Placental epithelial cell (primary cell): Measurements from ENCODE around the genes CST9 and CST2.

DNA sequence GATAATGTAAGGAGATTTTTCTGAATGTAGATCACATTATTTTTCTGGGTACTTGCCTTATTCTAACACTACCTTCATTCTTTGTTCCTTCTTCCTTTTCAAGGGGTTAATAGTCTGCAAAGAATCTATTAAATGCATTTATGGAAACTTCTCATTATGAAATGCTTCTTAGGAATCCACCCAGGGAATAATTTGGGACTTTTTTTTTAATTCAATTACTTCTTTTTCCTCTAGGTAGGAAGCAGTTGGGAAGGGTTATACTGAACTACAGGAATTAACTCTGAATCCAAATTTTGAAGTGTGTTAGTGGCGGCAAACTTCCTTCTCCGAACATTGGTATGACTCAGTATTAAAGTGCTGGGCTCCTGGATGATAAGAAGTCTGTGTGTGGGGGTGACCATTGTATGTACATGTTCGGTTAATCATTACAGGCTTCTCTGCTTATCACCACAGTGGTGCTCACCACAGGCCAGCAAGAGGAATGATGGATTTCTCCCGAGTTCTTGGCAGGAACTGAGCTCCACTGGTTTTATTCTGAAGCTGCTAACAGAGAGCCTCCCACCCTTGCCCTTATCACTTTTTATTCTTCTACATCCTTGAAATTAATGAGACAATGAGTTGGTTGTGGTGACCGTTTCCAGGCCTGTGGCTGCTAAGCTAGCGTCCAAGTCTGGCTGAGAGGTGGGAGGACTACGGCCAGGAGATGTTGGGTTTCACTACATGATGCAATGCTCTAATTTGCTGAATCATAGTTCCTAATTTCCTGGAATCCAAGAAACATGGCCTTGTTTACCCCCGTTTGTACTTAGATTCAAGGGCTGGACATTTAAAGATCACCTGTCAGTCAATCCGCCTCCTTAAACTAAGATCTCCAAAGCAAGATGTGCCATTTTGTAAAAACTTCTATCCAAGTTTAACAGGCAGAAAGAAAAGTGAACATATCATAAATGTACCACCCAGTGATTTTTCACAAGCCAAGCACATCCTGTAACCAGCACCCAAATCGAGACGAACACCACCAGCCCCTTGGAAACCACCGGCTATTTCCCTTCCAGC is 172.7 kb downstream of the FOXA2 start:
- CAGE, long polyA plus RNA, result no peak

DNA sequence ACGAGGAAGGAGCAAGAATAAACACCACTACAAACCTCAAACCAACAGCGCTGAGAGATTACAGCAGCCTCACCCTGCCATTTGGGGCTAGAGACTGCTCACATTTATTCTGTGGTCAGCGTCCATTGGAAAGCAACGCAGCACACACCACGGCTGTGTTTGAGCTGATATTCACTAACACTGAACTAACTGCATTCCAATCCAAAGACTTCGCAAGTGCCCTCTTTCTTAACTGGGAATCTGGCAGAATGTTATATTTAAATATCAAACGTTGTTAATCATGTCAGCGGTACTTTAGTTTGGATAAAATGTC is 94.6 kb downstream of the FOXA2 start:
- CAGE, long polyA plus RNA, result no peak

- CAGE, long polyA plus RNA, result no peak
Observed at GRCh38 chr20:22513584-22513874, 70.8 kb downstream of the FOXA2 start.

DNA sequence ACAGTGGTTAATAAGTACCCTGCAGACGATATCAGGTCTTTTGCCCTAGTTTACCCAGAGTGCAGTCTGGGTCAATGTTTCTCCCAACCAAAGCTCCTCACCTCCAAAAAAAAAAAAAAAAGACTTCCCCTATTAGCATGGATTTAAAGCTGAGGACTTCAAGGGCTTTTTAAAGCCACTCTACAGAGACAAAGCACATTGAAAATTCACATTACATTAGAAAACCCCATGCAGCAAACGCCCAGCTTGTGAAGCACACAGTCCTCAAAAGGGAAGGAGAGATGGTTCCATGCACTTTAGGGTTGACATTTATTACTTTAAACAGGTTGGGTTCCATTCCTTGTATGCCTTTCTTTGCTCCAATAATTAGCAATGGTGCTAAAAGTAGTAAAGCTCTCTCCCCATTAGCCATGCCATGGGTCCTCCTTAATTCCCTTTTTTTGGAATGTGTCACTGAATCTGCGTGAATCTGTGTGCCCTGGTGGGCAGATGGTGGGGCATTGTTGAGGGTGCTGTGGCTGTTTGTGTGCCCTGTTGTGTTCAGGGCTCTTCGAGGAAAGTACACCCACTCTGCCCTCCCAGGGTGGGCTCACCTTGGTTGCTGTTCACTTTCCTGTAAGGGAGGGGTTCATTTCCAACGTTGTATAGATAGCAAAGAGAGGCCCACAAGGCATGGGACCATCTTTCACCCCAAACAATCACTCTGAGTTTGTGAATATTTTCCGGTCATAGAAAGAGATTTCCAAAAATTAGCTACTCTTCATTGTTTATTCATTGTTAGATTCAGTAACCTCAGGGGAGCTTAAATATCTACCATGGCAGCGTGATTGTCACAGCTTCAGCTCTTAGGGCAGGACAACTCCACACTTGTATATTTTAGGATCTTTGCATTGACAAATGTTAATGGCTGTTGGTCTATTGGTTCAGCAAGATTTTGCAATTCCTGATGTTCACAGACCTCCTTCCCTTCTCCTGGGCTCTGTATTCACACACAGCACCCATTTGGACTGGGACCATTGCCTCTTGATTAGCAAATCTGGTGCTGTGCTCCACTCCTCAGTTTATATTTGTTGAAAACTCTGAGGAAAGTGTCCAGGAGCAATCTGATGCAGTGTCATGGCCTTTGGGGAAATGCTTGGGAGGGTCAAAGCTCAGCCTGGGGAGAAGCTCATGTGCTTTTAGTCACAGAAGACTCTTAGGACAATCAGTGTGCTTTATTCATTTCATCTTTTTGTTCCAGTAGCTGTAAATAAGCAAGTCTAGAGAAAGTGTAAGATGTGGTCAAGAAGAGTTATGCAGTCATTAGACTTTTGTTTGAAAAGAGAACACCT is 20.6 kb downstream of the FOXA2 start:
- CAGE, long polyA plus RNA, result no peak

GRCh38 chr20:22584658-22585807 is 661 bp upstream of the FOXA2 start:
- CAGE, long polyA plus RNA, result no peak

- CAGE, long polyA plus RNA, result no peak
Observed at GRCh38 chr20:22586624-22586960, 2.2 kb upstream of the FOXA2 start.

DNA sequence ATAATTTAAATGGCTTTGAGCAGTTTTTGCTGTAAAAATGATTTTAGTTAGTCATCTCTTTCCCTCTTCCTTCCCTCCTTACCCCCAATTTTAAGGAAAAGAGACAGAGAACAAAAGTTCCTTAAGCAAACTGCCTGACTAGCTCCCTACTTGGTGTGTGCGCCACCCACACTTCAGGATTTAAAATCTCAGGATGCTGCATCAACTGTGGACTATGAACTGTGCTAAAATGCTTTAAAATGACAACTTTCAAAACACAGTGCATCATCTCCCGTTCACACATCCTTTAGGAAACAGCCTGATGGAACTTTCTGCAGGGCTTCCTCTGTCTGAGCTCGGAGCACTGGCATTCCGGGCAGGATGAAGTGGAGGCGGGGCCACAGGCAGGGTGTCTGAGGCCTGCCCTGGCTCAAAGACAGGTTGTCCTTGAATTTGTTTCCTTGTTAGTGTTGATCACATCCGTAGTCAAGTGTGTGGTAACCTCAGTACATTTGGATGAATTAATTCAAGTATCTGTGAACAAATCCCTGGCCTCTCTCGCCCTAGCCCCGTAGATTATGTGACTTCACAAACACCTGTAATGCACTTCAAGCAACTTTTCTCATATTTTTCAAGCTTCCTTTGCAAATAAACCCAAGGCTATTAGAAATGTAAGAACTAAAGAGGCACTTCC is 3.3 kb downstream of the CD93 start:
- CAGE, long polyA plus RNA, result no peak

DNA sequence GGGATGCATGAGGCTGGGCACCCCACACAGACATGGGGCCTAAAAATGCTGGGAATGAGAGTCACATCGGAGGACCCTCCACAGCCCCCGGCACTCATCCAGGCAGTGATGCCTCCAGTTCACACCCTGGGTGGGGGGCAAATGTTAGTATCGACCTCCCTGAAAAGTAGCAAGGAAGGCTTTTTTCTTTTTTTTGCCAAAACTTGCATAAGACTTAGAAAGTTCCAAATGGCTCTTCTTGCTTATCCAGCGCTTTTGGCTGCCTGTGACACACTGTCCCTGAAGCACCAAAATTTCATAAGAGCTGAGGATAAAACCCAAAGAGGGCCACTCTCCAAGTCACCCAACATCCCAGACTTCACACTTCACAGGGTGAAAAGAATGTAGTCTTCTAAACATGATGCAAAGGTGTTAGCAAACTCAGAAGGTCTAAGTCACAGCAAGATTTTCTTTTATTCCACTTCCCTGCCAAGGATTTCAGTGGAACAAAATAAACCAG is 44.4 kb upstream of the CD93 start:
- CAGE, long polyA plus RNA, result no peak

DNA sequence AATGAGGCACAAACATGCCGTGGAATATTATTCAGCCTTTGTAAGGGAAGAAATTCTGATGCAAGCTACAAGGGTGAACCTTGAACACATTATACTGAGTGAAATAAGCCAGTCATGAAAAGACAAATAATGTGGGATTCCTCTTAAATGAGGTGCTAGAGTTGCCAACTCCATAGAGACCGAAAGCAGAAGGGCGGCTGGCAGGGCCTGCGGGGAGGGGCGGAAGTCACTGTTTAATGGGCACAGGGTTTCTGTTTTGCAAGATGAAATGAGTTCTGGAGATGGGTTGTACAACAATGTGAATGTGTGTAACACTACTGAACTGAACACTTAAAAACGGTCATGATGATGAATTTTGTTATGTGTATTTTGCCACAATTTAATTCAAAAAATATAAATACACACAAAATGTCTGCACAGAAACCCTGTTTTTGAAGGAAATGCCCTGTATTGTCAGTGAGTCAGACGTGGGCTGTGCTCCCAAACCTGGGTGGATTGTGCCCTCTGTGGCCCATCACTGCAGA is 49.6 kb upstream of the CD93 start:
- CAGE, long polyA plus RNA, result no peak

DNA sequence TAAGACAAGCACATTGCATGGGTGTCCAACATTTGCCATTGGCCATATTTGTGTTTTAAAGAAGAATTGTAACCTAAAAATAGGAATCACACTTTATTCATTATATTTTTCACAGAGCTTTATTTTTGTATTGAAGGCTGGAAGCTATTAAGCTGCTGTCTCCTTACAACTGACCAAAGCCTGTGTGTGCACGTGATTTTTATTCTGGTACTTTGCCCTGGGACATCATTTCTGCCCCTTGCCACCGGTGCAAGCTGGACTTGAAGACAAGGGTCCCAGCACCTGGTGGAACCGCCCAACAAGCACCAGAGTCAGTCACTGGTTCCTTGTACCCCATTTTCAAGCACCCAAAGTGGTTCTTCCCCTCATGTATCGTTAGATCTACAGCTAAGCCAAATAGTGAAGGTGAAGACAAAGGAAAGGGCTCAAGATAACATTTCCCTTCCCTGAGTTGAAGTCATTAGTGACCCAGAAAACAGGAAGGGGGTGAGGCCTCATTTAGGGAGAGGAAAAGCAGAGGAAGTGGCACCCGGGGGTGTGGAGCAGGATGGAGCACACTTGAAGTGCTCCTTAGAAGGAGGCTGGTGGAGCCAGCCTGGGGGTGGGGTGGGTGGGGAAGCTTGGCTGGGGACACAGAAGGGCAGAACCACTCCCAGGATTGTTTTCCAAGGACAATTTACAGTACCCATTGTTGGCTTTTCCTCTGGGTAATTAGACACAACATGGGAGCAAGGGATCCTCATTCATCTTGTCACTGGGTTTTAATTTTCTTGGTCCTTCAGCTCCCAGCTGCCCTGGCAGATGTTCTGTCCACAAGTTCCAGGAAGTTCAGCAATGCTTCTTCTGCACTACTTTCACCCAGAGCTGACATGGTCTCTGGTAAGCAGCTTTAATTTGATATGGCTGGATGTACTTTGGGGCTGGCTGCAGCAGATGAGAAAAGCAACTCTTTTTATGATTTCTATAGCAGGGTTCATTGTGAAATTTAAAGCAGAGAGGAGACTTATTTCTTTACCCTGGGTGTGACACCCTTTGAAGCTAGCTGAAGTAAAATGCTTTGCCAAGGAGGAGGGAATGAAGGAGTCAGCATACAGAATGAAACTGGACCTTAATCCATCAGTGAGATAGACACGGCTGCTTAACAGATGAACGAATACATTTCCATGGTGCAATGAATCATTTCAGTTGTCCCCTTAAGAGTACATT is 73.3 kb upstream of the CD93 start:
- CAGE, long polyA plus RNA, result no peak

DNA sequence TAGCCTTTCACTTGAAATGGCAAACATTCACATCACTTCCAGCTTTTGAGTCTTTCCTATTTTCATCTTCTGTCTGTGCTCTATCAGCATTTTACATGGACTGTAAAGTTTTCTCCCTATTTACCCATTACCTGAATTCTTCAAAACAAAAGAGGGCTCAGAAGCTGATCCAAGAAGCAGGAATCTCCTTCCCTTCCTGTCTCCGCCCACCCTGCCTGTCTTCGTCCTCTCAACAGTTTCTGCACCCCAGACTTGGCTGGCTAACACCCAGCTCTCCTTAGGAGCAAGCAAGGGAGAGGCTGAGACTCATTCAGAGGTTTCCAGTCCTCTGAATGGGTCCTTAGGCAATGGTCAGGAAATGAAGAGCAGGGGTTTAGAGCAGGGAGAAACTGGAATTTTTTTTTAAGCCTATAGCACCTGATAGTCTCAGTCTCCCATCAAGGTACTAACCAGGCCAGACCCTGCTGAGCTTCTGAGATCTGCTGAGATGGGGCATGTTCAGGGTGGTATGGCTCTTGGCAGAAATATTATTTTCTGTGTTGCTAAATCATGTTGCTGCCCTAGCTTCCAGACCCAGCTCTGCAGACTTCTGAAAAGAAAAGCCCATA is 74.4 kb upstream of the CD93 start:
- CAGE, long polyA plus RNA, result no peak

GRCh38 chr20:23180274-23180901 is 94.3 kb upstream of the CD93 start:
- CAGE, long polyA plus RNA, result no peak

DNA sequence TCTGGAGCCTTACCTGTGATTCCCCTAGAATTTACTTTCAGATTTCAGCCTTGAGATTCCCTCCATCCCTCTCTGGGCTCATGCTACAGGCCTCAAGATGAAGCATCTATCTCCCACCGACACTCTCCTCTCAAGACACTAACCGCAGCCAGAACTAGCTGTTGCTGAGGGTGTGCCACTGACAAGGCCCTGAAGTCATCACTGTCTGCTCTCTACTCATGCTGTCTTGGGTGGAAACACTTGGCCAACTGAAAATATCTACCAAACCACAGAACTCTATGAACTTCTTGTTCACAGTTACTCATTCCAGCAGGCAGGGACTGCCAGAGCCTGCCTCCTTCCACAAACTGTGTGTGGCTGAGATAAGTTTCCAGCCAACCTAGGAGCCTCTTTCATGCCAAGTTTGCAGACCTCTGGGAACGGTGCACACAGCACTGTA is 45.6 kb upstream of the NXT1 start:
- CAGE, long polyA plus RNA, result no peak

- CAGE, long polyA plus RNA, result no peak
Observed at GRCh38 chr20:23364658-23365375, 2.8 kb downstream of the GZF1 start.

- CAGE, long polyA plus RNA, result no peak
Observed at GRCh38 chr20:23605748-23606258, at the start of gene CST9. CST9 (minus strand) TSS chr20:23605917.

GRCh38 chr20:23631692-23631891 is 6.2 kb downstream of the CST3 start:
- CAGE, long polyA plus RNA, result no peak

- CAGE, long polyA plus RNA, result no peak
Observed at GRCh38 chr20:23693092-23693724, 4.4 kb upstream of the CST4 start.

- CAGE, long polyA plus RNA, result no peak
Observed at GRCh38 chr20:23826641-23826840, at the start of gene CST2. CST2 (minus strand) TSS chr20:23826729.

DNA sequence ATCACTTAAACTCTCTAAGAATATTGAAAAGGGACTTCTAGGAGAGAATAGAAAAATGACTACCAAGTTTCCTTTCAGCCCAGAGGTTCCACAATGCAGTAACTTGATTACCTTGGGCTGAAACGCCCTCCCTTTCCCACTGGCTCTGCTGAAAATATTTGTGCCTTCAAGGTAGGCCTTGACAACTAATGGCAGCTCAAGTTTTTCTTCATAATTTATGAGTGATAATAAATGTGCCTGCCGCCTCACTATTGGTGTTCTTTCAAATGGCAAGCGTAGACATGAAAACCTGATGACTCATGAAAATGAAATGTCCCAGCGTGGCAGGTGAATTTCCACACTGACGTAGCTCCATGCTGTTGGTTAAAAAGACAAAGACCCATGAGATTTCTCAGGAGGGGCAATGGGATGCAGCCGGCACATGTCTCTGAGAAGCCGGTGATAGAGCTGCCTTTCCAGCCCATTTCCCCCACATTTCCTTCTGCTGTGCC is 107.2 kb upstream of the GGTLC1 start:
- CAGE, long polyA plus RNA, result no peak

DNA sequence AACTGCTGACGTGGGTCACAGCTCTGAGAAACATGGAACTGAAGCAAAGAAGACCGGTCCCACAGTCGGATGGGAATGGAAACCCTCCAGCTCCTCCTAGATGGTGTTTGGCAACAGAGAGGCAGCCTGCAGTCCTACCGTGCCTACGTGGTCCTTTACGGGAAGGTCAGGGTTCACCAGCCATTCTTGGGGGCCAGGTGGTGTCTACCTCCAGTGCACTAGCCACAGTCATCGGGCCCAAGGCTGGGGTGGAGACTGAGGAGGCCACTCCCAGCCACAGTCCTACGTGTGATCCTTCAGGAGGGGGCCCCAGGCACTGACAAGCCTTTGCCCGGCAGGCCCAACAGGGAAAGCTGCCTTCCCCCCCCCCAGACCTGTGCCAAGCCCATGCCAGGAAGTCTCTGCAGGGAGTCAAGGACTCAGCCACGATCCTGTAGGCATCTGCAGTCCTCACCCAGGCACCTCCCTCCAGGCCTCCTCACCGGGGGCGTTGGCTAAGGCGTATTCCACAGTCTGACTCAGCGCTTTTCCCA is 203.1 kb upstream of the CST7 start:
- CAGE, long polyA plus RNA, result no peak